Monocyte (primary cell): Measurements from ENCODE around the gene STC2.

- PRO-cap, 2 experiments, result no peak in any of the 2 experiments
Observed at GRCh38 chr5:172692898-172693431, 51.9 kb downstream of the NEURL1B start.

DNA sequence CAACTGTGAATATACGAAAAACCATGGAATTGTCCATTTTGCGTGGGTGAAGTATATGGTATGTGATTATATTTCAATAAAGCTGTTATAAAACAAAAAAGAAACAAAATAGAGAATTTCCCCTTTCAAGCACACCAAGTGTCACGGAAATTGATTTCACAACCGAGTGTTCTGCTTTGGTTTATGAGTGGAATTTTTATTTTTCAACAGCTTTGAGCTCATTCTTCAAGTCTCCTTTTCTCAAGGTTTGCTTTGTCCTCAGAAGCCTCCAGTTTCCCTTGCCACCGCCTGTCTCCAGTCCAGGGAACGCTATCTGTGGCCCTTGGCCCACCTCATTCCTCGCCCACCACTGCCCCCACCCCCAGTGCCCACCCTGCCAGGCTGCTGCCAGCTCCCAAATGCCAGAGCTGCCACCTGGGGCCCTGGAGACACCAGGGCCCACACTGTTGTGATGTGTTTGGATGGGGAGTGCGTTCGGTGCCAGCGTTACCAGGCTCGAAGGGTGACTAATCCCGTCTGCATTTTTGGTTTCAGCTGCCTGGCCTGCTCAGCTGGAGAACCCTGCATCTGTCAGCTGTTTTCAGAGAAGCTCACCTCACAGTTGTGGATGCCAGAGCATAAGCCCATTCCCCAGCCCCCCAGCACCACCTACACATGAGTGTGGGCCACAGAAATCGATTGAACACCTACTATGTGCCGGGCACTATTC, 30.3 kb downstream of the DUSP1 start:
- PRO-cap, 2 experiments, result peak in 2 of 2 experiments; most common plus-strand start position 583 of the sequence (in 1); most common minus-strand start position 308 of the sequence (in 1)

- PRO-cap, 2 experiments, result peak in 2 of 2 experiments; most common minus-strand start chr5:172763871 (in 2)
Observed at GRCh38 chr5:172763657-172763965, 7.4 kb downstream of the DUSP1 start.

GRCh38 chr5:172773771-172774446, 2.9 kb upstream of the DUSP1 start:
- PRO-cap, 2 experiments, result peak in 1 of 2 experiments; most common plus-strand start chr5:172774290 (in 1); most common minus-strand start chr5:172774200 (in 1)

DNA sequence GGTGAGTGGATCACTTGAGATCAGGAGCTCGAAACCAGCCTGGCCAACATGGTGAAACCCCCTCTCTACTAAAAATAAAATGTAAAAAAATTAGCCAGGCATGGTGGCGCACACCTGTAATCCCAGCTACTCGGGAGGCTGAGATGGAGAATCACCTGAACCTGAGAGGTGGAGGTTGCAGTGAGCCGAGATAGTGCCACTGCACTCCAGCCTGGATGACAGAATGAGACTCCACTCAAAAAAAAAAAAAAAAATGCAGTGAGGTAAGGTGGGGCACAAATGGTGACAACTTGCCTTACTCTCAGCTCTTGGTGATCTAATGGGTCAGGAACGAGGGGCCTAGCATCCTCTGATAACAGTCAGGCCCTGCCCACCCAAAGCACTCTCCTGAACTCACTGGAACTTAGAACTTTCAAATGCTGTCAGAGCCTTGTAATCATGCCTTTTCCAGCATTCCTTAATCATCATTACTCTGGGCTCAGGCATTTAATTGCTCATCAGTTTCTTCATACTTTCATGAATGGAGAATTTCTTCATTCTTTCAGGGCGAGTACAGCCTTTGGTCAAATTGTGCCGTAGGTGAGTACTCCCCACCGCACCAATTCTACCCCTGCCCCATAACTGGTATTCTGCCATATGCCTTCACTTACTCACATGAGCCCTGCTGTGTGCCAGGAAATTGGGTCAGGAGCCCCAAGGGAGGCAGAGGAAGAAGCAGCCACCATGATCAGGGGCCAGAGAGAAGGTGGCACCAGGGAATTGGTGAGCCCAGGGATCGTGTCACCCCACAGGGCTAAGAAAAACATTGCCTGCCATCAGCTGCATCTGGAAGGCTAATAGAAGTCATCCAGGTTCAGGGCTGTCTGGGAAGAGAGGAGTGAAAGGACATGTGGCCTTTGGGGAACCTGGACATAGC, 30.2 kb upstream of the DUSP1 start:
- PRO-cap, 2 experiments, result peak in 1 of 2 experiments; most common plus-strand start position 255 of the sequence (in 1)

GRCh38 chr5:172844423-172844686, 10.3 kb downstream of the ERGIC1 start:
- PRO-cap, 2 experiments, result peak in 2 of 2 experiments; most common plus-strand start chr5:172844579 (in 2)

DNA sequence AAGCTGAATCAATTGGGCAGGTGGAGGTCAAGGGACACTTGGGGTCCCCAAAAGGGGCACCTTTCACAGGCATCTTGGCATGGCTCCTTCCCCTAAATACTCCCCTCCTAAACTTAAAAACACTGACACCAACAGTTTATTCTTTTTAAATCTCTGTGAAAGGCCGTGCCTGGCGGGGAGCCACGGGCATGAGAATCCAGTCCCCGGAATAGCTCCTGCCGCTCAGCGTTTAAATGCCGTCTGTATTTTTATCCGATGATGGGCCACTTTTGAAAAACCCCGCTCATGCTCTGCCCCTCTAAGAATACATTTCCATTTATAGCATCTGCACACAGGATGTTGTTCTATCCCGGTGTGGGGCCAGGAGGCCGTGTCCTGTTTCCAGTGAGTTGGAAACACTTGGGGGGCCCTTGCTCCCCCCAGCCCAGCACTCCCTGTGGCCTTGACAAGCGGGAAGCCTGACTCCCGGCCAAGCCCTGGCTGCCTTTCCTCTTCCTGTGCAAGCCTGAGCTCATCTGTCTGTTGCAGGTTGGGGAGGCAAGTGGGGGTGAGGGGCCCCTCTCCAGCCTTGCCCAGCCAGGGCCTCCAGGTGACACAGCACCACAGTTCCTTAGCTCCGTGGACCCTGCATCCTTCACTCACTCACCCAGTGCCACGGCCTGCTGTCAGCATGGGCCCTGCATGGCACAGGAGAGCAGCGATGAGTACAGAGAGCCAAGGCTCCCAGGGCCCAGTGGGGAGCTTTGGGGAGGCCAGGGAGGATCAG, 39.0 kb downstream of the ERGIC1 start:
- PRO-cap, 2 experiments, result no peak in any of the 2 experiments

DNA sequence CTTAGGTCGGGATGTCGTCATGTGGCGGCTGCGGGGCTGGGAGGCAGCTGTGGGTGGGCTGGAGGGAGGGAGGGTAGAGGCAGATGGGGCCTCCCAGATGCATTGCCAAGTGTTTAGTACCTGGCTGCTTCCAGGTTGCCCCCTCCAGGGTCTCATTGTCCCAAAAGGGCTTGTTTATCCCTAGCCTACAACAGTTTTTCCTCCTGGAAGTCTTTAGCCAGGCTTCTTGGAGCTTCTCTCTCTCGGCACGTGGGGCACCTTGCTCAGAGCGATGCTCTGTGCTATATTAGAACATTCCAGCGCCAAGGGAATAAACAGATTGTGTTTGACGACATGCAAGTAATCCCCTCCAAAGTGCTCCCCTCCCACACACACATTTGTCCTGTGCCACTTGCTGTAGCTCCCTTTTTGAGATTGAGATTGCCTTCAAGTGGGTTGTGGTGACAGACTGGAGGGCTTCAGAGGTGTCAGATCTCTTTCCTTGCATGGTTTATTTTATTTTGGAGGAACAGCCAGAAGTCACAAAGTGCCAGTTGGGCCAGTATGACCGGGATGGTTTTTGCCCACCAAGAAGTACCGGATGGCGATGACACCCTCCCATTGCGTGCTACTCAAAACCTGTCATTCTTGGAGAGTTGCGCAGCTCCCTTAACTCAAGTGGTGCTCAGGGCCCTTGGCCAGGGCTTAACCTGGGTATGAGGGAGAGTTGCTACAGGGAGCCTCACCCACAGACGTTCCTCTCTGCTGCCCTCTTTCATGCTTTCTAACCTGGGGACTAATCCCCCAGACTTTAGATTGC, 19.0 kb upstream of the RPL26L1 start:
- PRO-cap, 2 experiments, result no peak in any of the 2 experiments

GRCh38 chr5:172958270-172959040, 769 bp upstream of the RPL26L1 start:
- PRO-cap, 2 experiments, result peak in 2 of 2 experiments; most common plus-strand start chr5:172958919 (in 1); most common minus-strand start chr5:172958603 (in 2)

DNA sequence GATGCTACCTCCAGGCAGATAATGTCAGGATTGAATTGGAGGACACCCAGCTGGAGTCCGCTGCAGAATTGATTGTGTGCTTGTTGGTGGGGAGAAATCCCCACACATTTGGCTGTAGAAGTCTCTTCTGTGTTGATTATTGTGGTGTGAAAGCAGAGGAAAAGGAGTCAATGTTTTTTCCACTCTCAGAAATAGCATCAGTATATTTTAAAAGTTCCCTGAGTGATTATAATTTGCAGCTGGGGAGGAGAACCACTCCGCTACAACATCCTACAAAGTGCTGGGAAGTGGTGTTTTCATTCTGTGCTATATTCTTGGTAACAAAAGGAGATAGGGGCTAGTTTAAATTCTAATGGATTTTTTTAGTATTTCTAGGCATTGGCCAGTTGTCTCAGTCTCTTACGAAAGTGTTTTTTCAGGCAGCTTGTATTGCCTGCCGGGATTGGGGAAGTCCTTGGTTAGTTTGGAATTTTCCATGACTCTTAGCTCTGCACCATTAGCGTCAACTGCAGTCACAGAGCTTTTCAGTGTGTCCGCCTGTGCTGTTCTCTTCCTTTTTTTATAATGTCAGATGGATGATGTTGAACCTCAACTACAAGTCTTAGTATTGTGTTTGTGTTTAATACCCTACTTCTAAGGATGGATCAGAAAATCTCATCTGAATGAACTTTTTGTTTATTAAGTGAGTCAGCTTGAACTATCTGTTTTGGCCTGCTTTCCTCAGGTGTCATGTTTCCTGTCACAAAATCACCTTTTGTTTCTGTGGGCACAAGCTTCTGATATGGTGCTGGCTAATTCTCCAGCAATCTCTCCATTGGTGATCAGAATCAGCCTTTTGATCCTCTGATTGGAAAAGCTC, 32.9 kb downstream of the ATP6V0E1 start:
- PRO-cap, 2 experiments, result no peak in any of the 2 experiments

GRCh38 chr5:173035452-173035793, 20.7 kb upstream of the CREBRF start:
- PRO-cap, 2 experiments, result no peak in any of the 2 experiments

DNA sequence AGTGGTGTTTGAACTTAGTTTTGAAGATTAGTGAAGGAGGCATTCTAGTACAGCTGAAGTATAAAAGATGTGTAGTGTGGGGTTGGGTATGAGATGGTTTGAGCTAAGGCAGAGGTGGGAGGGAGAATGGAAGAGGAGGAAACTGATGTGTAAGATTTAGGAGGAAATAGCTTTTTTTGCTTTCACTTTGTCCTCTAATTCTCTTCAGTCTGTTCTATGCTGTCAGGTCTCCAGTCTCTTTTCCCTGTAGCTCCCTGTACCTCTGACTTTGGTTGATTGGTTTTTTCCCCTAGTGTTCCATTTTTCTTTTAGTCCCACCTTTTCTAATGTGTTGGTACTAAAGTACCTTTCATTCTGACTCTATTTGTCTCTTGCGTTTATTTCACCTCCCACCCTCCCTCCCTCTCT, 9.1 kb downstream of the CREBRF start:
- PRO-cap, 2 experiments, result no peak in any of the 2 experiments

- PRO-cap, 2 experiments, result no peak in any of the 2 experiments
Observed at GRCh38 chr5:173327973-173329000, at the start of gene STC2. TSS of gene STC2 (minus strand) at chr5:173328414.

- PRO-cap, 2 experiments, result no peak in any of the 2 experiments
Observed at GRCh38 chr5:173486396-173486673, 130.1 kb downstream of the BOD1 start.

DNA sequence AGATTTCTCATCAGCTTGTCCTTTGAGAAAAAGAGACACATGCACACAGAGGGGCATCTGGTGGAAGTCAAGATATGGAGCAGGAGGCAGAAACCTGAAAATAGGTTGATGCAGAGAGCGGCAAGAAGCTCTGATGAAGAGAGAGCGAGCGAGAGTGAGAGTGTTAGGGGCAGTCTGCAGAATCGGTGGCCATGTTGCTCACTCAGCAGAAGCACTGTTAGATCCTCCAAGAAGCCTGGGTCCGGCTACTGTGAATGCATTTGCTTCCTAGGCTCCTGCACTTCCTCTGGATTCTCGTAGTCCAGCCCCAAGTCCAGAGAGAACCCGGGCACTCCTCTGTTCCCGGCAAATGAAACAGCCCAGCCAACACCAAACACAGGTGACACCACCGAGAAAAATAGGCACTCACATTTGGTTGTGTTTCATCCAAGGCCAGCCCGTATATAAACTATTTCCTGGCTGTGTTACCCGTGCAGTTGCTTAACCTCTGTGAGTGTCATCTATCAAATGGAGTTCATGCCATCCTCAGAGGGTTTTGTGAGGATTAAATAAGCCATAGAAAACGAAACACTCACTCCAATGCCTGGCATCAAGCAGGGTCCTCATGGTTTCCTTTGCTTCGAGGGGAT, 115.3 kb downstream of the BOD1 start:
- PRO-cap, 2 experiments, result no peak in any of the 2 experiments

- PRO-cap, 2 experiments, result no peak in any of the 2 experiments
Observed at GRCh38 chr5:173600775-173601115, 15.7 kb downstream of the BOD1 start.

DNA sequence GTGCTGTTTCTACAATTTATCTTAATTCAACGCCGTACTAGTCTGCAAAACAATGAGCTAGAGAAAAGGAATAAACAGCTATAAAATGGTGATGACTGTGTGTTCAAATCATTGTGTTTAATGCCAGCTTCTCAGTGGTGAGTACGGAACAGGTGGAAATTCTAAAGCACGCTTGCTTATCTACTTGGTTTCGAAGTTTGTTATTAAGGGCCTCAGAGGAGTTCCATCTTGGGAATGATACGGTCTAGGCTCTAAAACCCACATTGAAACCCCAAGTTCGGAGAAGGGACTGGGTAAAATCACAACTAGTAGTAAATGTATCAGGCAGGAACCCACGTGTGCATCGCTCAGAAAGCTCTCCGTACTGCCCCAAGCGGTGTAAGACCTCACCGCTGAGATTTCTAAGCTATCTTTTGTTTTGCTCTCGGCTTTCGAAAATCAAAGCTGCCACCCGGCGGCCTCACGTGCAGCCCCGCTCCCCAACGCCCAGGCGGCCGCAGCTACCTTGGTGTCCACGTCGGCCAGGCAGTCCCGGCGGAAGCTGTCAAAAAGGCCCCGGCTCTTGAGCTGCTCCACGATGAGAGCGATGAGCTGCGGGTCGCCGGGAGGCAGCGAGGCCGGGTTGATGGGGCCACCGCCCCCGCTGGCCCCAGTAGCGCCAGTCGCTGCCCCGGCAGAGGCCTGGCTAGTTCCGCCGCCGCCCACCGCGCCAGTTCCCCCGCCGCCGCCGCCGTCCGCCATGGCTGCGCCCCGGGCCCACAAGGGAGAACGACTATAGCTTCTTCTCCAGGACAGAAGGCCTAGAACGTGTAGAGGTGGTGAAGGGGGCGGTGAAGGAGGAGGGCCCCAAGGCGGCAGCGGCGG, 522 bp downstream of the BOD1 start:
- PRO-cap, 2 experiments, result peak in 2 of 2 experiments; most common plus-strand start position 441 of the sequence (in 2); most common minus-strand start position 345 of the sequence (in 1)

GRCh38 chr5:173617008-173617272, 490 bp upstream of the BOD1 start:
- PRO-cap, 2 experiments, result no peak in any of the 2 experiments

DNA sequence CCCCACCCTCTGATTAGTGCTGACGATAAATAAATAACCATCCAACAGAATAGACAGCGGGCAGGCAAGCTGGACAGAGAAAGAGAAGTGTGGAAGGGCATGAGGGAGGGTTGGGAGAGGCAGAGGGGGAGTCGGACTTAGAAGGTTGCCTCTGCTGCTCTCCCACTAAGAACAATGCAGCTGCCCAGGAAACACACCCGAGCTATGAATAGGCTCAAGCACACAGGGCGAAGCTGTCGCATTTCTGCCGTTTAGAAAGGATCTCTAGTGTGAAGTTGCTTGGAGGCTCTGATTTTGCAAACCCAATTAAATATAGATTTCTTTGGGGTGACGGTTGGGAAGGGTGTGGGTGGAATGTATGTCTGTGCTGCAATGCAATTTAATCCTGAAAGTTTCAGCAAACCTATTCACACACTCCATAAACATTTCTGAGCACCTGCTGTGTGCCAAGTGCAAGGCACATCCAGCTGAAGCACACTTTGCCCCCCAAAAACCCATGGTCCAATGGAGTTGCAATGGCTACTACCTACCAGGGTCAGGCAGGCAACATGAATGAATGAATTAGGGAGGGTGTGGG, 57.4 kb upstream of the BOD1 start:
- PRO-cap, 2 experiments, result no peak in any of the 2 experiments

- PRO-cap, 2 experiments, result no peak in any of the 2 experiments
Observed at GRCh38 chr5:173727899-173728452, 111.5 kb upstream of the BOD1 start.